ENCODE data around the gene IL10RB.

DNA sequence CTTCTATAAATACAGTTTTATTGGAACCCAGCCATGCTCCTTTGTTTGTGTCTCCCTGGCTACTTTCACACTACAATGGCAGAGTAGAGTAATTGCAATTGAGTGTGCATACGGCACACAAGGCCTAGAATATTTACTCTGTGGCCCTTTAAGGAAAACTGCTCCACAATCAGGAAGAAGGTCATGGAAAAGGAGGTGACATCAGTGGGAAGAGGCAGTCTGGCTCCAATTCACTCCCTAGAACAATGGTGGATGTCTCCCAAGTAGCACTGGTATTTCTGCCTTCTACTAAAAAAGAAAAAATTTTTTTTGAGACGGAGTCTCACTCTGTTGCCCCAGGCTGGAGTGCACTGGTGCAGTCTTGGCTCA lies 51.3 kb downstream of the KRTAP19-8 start:
- RRBS = no CpG with 5 or more reads among the region's 2 CpGs

DNA sequence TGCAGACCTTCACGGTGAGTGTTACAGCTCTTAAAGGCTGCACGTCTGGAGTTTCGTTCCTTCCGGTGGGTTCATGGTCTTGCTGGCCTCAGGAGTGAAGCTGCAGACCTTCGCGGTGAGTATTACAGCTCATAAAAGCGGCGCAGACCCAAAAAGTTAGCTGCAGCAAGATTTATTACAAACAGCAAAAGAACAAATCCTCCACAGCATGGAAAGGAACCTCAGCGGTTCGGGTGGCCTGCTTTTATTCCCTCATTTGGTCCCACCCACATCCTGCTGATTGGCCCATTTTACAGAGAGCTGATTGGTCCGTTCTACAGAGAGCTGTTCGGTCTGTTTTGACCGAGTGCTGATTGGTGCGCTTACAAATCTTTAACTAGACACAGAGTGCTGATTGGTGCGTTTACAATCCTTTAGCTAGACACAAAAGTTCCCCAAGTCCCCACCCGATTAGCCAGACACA lies 49.6 kb upstream of the KRTAP19-8 start:
- RRBS = no CpG with 5 or more reads among the region's 16 CpGs

- RRBS = no CpG with 5 or more reads among the region's 5 CpGs
These were observed 66.7 kb upstream of the TIAM1 start for GRCh38 chr21:31410736-31411188.

- RRBS = 14% methylated on average over 9 of the region's 24 CpGs
These were observed 99.6 kb upstream of the SOD1 start for GRCh38 chr21:31559817-31560349.

- RRBS = no CpG with 5 or more reads among the region's 11 CpGs
These were observed 75.6 kb upstream of the SOD1 start for GRCh38 chr21:31583775-31584432.

- RRBS = no CpG with 5 or more reads among the region's 3 CpGs
These were observed 9.0 kb downstream of the SOD1 start for GRCh38 chr21:31668474-31668939.

GRCh38 chr21:31947226-31947630 lies 74.4 kb downstream of the HUNK start:
- RRBS = no CpG with 5 or more reads among the region's 17 CpGs

GRCh38 chr21:32544514-32545229 lies 40.7 kb downstream of the TCP10L start:
- RRBS = no CpG with 5 or more reads among the region's 7 CpGs

- RRBS = no CpG with 5 or more reads among the region's 7 CpGs
These were observed 12.2 kb downstream of the TCP10L start for GRCh38 chr21:32573092-32573560.

DNA sequence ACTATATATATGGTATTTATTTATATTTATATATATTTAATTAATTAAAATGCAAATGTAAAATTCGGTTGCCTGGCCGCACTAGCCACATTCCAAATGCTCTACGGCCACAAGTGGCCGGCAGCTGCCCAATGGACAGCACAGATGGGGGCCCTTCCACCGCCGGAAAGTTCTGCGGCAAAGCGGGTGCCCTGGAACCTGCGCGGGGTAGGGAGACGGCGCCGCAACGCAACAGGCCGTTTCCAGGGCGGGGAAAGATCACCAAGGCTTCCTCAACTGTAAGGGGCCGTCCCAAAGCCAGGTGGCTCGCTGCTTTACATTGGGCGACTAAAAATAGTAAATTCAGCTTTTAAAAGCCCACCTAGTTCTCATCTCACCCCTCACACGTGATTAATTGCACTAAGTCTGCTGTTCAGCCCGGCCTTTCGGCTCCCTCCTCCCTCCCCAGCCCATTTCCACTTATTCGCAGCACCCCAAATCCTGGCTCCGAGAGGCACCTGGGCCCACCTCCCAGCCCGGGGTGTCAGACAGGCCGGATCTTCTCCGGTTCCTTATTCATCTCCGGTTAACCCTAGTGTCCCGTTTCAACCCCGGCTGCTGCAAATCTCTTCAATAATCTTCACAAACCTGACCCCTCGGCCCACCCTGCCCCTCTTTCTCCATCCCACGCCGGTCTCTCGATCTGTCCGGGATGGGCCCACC lies 635 bp downstream of the CFAP298 start:
- RRBS = 4% methylated on average over 10 of the region's 35 CpGs

GRCh38 chr21:32886235-32886854 lies 72.8 kb upstream of the C21orf62 start:
- RRBS = no CpG with 5 or more reads among the region's 12 CpGs

GRCh38 chr21:33019713-33020226 lies 6.0 kb upstream of the OLIG2 start:
- RRBS = 20% methylated on average over 18 of the region's 46 CpGs

- RRBS = 18% methylated on average over 14 of the region's 51 CpGs
These were observed 39.6 kb downstream of the OLIG1 start for GRCh38 chr21:33109284-33110219.

DNA sequence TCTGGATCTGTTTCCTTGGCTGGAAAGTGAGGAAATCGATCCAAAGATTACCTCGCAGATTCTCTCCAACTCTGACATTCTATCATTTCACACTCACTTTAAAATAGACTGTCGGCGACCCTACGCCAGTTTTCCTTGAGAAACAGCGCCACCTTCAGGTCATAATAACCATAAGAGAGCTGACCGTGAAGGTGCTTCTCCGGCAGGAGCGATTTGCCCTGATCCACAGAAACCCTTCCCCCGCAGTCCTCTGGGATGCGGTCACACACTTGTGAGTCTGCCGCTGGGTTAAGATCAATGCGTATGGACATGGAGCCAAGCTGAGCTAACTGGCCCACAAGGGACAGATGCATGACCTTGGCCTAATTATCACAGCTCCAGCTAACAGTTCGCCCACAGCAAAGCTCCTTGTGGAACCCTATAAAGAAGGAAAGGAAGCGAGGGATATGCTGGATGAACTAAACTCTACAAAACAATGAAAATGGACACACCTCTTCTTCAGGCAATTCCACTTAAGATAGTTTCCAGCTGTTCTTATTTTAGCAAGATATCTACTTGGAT lies 32.8 kb upstream of the IFNAR2 start:
- RRBS = no CpG with 5 or more reads among the region's 15 CpGs

DNA sequence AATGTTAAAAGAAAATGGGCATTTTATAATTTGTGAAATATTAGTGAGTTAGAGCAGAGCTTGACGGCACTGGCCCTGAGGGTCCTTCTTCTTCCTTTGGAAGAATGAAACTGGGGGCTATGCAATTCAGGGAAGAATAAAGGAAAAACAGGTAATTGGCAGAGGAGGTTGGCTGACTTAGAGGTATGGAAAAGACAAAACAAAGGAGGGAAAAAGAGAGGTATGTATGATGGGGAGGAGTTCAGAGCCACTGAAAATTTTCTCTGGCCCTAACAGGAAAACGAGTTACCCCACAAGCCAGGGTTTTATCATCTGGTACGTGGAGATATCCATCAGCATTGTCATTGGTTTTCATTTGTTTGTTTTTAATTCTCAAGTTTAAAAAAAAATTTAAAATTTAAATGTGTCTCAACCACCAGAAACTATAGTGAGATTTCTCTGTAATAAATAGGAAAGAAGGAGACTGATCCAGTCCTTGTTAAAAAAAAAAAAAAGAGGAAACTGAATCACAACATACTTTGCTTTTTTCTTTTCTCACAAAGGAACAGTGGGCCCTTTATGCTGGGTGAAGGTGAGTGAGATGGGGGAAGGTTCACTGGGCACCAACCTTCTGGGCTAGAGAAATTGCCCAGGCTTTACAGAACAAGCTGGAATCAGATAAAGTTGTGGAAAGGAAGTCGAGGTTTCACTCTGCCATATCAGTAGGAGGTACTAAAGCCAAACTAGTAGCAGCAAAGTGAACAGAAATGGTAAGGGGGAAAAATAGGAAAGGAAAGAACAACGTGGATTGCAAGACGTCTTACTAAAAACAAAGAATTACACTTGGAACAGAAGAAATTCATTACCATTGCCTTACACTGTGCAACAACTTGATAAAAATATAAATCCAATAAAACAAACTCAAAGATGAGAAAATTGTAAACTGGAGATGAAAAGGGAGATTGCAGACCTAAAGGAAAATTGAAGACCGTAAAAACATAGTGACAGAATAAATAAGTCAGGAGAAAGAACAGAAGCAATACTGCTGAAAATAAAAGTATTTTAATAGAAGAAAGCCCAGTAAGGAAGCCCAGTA lies 2.8 kb downstream of the IFNAR2 start:
- RRBS = no CpG with 5 or more reads among the region's 7 CpGs

DNA sequence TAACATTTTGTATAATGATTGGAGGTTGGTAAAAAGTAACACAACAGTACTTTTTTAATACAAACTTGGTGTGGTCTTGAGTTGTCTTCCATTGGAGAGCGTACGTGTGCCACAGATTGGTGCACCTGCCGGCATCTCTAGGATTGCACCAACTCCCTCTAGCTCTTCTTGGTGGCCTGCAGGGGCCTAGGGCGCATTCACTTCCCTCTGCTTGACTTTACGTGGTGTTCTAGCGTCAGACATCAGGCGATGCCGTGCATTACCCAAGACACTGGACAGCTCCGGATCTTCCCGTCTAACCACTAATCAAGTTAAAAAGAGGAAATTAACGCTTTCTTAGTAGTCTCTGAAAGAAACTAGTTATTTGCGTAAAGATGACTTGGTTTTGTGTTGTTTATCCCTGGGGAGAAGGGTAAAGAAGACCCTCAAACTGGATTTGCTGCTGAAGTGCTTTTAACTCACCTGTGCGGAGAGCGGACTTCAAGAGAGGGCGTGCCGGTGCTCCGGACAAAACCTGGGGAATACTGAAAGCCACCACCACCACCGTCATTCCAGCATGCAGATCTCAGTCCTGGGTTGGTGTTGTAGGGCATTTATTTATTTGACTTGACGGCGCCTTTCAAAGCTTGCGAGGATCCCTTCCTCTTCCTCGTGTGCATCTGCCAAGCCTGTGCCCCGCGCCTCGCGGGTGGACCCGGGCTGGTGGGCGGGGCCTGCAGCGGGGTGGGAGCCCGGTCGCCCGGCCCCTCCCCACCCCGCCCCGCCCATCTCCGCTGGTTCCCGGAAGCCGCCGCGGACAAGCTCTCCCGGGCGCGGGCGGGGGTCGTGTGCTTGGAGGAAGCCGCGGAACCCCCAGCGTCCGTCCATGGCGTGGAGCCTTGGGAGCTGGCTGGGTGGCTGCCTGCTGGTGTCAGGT lies at the start of gene IL10RB:
TSS of gene IL10RB (plus strand) at position 767 of the 916 bp plus-strand sequence.
- RRBS = 4% methylated on average over 11 of the region's 49 CpGs

- RRBS = no CpG with 5 or more reads among the region's 1 CpG
These were observed 7.3 kb downstream of the IFNAR1 start for GRCh38 chr21:33332046-33332518.

- RRBS = no CpG with 5 or more reads among the region's 5 CpGs
These were observed 23.3 kb upstream of the IFNGR2 start for GRCh38 chr21:33379770-33380547.

GRCh38 chr21:33391624-33392177 lies 11.5 kb upstream of the IFNGR2 start:
- RRBS = no CpG with 5 or more reads among the region's 9 CpGs

DNA sequence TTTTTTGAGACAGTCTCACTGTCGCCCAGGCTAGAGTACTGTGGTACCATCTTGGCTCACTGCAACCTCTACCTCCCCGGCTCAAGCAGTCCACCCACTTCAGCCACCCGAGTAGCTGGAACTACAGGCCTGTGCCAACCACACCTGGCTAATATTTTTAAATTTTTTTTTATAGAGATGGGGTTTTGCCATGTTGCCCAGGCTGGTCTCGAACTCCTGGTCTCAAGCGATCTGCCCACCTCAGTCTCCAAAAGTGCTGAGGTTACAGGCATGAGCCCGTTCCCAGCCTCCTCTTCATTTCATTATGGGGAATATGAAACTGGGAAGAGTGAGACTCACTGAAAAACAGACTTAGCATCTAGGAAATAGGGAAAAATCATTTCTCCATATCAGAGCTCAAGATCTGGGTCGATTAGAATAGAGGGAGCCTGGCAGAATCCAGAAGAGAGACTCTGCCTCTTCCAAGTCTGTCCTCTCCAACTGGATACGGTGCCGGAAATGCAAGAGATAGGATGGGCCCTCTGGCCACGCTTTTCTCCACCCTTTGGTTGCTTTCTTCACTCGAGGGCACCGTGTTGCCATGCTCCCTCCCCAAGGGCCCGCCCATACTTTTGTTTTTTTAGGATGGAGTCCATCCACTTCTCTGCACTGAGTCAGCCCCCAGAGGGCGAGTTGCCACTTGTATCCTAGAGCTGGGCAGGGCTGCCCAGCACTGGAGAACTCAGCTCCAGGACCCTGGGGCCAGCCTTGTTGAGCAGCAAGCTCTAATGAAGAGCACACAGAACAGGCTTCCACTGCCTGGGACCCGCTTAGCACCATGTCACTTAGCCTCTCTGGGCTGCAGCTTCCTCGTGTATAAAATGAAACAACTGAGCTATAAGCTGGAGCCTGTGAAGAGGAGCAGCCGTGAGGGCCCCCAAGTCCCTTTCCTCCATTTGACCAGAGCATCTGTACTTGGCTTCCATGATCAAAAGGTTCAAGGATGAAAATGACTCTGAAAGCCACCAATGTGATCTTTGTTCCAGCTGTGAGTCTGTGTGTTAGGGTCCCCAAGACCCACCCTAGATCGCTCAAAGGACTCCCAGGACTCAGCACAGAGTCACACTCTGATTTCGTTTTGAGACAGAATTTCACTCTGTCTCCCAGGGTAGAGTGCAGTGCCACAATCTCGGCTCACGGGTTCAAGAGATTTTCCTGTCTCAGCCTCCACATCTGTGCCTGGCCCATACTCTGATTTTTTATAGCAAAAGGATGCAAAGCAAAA lies 25.5 kb downstream of the IFNGR2 start:
- RRBS = no CpG with 5 or more reads among the region's 21 CpGs

Data from GM06990 (cell line).